Parietal lobe (tissue), 2 donors: ENCODE results near the gene BID.

- RAMPAGE, long total RNA: no peak
These were observed 4461.9 kb upstream of the OR11H1 start for GRCh38 chr22:11065895-11066599.

GRCh38 chr22:16581876-16582135 is 10.8 kb downstream of the CCT8L2 start:
- RAMPAGE, long total RNA: no peak

- RAMPAGE, long total RNA: no peak
These were observed 103.2 kb downstream of the XKR3 start for GRCh38 chr22:16722065-16722381.

GRCh38 chr22:16869706-16870087 is 44.5 kb upstream of the XKR3 start:
- RAMPAGE, long total RNA: no peak

GRCh38 chr22:17085386-17085922 is 654 bp downstream of the IL17RA start:
- RAMPAGE, long total RNA: no peak

DNA sequence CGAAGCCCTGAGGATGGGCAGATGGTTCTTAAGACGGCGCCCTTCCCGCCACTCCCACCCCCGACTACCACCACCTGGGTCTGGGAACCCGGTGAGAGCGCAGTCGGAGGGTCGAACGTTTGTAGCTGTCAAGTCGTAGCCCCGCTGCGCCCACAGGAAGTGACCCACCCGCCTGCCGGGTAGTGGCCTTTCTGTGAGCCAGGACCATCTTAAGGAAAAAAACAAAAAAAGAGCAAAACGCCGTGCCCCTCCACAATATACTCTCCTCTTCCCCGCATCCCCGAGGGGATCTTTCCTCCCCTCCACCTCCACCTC is 1.1 kb downstream of the IL17RA start:
- RAMPAGE, long total RNA: no peak

GRCh38 chr22:17113572-17113957 is 7.6 kb downstream of the TMEM121B start:
- RAMPAGE, long total RNA: no peak

- RAMPAGE, long total RNA: no peak
These were observed 17.7 kb upstream of the ADA2 start for GRCh38 chr22:17236839-17237469.

DNA sequence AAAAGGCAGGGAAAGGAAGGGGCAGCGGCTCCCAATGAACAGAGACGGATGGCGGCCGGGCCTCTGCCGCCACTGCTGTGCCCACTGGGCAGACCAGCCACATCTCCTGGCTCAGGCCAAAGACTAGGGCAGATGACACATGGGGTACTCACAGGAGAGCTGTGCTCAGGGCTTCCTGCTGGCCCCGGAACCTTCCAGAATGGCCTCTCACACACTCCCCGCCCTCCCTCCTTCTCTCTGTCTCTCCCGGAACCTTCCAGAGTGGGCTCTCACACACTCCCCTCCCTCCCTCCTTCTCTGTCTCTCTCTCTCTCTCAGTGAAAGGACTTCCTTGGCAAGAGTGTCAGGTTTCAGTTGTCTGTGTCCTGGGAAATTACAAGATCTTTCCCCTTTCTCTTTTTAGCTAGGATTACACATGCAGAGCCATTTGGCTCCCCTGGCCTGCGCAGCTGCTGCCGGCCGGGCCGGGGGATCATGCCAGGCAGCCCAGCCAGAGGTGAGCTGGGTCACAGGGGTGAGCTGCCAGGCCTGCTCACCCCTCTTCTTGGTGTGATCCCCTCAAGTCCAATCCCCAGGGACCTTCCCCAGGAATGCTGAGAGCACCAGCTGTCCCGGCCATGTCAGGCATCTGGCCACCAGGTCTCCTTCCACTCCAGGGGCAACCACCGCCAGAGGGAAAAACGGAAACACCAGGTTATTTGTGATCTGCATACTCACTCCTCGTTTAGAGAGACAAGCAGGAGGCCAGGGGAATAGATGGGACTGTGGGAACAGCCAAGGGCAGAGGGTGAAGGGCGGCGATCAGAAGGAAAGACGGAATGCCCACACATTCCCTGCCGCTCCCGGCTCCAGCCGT is 45.3 kb upstream of the ADA2 start:
- RAMPAGE, long total RNA: no peak

- RAMPAGE, long total RNA: no peak
These were observed 95.4 kb upstream of the SLC25A18 start for GRCh38 chr22:17467922-17468223.

DNA sequence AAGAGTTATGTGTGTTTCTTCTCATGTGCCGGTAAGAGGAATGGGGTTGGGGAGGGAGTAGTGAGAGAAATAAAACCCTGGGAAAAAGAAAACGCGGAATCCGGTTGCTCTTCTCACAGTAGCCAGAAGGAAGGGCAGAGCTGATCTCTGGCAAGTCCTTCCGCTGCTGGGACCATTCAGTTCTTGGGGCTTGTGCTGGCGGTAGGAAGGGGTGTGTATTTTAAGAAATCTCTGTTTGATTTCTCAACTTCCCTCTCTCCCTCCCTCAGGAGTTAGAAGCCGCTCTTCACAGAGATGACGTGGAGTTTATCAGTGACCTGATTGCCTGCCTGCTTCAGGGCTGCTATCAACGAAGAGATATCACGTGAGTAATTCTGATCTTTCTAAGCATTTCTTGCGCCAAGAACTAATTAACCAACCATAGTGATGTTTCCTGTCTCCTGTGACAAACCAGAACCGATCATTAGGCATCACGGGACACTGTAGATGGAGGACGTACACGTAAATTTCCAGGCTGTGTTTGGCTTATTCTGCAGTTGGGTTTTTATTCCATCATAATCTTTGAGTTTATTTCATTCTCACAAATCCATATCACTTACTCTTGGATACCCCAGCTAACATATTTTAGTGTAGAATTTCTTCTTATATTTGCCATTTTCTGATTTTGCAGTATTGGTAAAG is 85.8 kb upstream of the SLC25A18 start:
- RAMPAGE, long total RNA: no peak

GRCh38 chr22:17514049-17514443 is 49.3 kb upstream of the SLC25A18 start:
- RAMPAGE, long total RNA: no peak

DNA sequence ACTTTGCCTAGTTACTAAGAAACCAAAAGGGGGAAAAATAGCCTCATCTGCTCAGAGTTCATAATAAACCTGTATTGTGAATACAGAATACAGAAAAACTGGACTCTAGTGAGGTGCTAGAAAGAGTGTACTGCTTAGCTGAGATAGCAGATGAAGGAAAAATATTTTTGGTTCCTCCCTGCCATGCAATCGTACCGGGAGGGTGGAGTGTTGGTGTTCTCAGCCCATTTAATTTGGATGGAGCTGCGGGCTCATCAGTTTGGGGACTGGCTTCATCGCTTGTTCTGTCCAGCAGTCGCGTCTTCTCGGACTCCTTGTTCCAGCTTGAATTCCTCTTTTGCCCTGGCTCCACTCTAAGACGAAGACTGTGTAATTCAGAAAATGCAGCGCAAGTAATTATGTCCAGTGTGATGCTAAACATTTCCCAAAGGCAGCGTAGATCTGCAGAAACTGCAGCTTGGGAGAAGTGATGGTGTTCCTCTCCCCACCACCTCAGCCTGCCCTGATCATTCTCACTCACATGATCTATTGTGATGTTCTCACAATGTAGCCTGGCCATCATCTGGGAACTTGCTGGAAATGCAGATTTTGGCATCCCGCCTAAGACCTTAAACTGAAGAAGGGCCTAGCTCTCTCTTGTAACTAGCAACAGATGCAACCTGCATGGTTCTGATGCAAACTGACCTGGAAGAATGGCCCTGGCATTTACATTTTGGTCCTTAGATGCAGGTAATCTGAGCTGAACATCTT is 626 bp downstream of the SLC25A18 start:
- RAMPAGE, long total RNA: no peak

- RAMPAGE, long total RNA: no peak
These were observed 28.8 kb downstream of the SLC25A18 start for GRCh38 chr22:17592060-17592618.

DNA sequence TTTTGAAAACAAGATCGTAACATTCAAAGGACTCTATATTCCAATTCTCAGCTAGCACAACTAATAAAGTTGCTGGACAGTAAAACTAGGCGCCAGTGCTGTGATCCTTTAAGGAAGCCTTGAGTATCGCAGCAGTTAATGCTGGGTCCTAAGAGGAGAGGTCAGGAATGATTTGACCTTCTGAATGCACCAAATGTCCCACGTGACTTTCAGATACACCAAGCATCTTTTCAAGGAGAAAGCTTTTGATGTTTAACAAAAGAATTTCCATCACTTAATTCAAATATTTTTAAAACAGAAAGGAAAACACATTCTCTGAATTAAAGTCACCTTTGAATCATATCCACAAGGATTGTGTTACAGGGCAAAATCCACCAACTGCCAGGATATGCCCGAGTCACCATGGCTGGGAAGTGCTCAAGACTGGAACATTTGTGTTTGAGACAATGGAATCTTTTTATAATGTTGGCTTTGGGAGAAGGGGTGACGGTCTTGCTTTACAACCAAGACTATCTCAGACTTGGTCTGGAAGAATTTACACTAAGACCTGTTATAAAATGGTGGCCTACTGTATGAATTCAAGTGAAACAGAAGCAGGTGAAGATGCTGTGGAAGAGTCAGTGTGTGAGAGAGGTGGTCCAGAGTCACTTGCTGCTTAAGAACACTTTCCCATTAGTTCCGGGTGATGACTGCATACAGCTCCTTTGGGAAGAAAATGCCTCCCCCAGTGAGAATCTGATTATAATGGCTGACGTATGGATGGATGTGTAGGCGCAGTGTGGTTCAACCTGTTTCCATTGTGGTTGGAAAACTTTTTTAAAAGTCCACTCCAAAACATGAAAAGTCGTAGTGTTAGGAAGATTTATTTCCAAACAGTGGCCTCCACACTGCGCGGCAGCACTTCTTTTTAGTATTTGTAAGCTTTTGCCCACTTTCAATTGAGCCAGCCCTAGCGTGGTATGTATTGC is 40.7 kb downstream of the BID start:
- RAMPAGE, long total RNA: no peak

DNA sequence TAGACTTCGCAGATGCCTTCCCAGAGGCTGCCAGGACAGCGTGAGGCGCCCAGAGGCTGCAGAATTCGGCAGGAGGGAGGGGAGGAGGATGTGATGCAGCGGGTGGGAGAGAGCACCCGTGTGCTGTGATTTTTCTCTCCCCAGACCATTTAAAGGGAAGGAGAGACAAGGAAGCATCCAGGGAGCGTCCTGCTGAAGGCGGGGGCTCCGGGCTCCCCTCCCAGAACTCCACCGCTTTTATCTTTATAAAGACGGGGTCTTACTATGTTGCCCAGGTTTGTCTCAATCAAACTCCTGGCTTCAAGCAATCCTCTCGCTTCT is 25.2 kb downstream of the BID start:
- RAMPAGE, long total RNA: no peak

DNA sequence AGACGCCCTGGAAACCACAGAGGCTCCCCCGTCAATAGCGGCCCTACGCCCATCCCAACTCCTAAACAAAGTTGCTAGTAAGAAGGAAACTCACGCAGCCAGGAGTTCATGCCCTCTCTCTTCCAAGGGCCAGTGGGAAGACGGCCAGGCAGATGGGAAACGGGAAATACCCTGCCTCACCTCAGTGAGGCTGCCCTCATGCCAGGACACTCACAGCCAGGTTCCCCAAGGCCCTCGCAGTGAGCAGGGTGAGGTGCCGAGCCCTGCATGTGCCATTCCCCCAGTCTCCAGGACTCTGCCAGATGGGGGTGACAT is 20.7 kb downstream of the BID start:
- RAMPAGE, long total RNA: no peak

GRCh38 chr22:17774196-17775287 is at the start of gene BID:
TSS of gene BID (minus strand) at chr22:17774469.
- RAMPAGE, long total RNA: no peak

GRCh38 chr22:17781267-17782304 is 7.3 kb upstream of the BID start:
- RAMPAGE, long total RNA: no peak

- RAMPAGE, long total RNA: no peak
These were observed 117.2 kb upstream of the BID start for GRCh38 chr22:17891300-17892135.